Bronchial lymph node (tissue), 1 donor: ENCODE data around the genes ALG14 and PTBP2.

DNA sequence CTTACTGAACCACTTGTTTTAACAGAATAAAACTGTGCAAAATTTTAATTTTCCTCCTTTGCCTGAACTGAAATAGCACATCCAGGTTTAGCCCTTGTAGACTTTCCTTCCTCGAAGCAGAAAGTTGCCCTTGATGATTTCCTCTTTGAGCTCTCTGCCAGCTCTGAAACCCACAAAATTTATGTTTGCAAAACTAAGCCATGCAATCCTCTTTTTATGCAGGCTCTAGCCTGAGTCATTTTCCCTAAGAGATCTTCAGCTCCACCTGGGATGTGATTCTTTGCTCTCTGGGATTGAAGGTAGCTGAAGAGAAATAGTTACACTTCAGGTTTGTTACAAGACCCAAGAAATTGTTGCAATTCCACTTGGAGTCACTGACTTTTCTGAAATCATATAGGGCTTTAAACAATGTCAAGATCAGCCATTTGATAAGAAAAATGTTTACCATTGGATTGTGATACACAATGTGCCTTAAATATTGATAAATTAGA, 1.5 kb upstream of the F3 start:
- PRO-cap: no peak

DNA sequence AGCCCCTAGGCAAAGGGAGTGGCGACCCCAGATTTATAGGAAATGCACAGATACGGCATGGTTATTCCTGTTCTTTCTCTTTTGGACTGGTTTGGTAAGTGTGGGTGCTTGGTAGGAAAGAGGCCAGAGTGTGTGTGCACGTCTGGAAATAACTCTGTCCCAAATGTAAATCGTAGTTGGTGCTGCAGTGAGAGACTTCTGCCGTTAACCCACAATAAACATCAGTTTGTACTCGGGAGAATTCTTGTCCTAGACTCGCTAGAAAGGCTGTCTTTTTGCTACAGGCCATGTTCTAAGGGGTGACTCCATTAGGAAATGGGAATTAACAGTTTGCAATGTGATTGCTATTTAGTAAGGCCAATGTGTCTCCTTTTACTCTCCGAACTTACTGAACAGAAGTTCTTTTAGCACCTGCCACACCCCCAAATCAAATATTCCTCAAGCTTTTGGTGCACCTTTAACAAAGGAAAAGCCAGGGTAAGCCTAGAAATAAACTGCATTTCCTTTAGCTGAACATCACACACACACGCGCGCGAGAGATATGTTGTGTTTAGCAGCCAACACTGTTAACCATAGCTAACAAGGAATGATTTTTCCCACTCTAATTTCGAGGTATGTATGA, 917 bp downstream of the SLC44A3 start:
- PRO-cap: no peak

- PRO-cap: no peak
Observed at GRCh38 chr1:94892799-94893406, 34.0 kb downstream of the CNN3 start.

GRCh38 chr1:94895530-94896119, 31.3 kb downstream of the CNN3 start:
- PRO-cap: no peak

GRCh38 chr1:94897461-94898099, 29.3 kb downstream of the CNN3 start:
- PRO-cap: no peak

GRCh38 chr1:94949508-94950320, 22.8 kb upstream of the CNN3 start:
- PRO-cap: no peak

GRCh38 chr1:94961597-94961993, 34.7 kb upstream of the CNN3 start:
- PRO-cap: no peak

GRCh38 chr1:95023376-95023659, 49.4 kb downstream of the ALG14 start:
- PRO-cap: no peak

GRCh38 chr1:95069296-95070178, 3.2 kb downstream of the ALG14 start:
- PRO-cap: no peak

DNA sequence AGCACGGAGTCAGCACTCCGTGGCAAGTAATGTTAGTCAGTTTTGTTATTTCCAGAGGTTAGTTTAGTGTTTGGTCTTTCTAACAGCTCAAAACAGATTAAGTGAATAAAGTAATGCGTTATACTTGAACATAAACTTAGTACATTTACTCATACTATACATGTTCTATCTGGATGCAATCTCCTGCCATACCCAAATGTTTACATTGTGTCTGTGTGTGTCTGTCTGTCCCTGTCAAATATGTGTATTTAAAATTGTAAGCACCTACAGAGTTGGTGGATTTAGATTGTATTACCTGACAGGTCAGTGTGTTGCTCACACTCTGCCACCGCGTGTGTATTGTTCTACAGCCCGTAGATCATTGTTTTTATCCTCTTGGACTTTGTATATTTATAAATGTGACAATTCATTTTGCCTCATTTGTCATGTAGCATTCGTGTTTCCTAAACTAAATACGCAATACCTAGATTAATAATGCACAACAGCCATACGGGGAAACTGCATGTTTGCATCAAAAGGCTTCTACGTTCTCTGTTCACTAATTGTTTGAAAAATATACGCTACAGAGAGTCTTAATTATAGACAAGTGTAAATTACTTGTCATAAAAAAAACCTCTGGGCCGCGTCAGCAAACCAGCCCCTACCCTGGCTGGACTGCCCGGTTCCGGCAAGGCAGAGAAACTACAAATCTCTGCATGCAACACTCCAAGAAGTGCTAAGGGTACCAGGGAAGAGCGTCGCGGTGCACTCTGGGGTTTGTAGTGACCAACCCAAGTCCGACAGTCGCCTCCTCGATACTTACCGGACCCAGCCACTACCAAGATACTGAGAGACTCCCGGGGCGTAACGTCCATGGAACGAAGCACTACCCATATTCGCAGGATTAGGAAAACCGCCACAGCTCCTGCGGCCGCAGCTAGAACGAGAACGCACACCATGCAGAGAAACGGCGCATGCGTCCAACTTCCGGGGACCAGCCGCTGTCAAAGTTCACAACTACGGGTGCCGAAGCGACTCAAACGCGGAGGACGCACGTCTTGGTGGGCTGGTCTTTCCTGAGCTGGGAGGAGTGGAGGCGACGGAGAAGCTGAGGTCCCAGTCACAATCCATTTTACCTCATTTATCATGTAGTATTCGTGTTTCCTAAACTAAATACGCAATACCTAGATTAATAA, at the start of gene ALG14:
Gene ALG14, minus strand, starts transcription at position 991 of the 1,175 bp plus-strand sequence.
- PRO-cap: bidirectional peak, plus-strand start at position 708 of the sequence, minus-strand start at position 656 of the sequence; bidirectional peak, plus-strand start at position 1,058 of the sequence, minus-strand start at position 991 of the sequence

GRCh38 chr1:95119387-95119833, 2.3 kb downstream of the TLCD4 start:
- PRO-cap: no peak

GRCh38 chr1:96721036-96722309, at the start of gene PTBP2:
PTBP2 (plus strand) TSS chr1:96721784.
- PRO-cap: unidirectional peak, plus-strand start at chr1:96721472; unidirectional peak, plus-strand start at chr1:96721571; bidirectional peak, plus-strand start at chr1:96721767, minus-strand start at chr1:96721714

GRCh38 chr1:97208063-97208684, 486.6 kb downstream of the PTBP2 start:
- PRO-cap: no peak

- PRO-cap: no peak
Observed at GRCh38 chr1:97286698-97287107, 565.1 kb downstream of the PTBP2 start.

- PRO-cap: no peak
Observed at GRCh38 chr1:97365085-97365761, 555.6 kb downstream of the DPYD start.

GRCh38 chr1:97800495-97801127, 120.2 kb downstream of the DPYD start:
- PRO-cap: no peak

DNA sequence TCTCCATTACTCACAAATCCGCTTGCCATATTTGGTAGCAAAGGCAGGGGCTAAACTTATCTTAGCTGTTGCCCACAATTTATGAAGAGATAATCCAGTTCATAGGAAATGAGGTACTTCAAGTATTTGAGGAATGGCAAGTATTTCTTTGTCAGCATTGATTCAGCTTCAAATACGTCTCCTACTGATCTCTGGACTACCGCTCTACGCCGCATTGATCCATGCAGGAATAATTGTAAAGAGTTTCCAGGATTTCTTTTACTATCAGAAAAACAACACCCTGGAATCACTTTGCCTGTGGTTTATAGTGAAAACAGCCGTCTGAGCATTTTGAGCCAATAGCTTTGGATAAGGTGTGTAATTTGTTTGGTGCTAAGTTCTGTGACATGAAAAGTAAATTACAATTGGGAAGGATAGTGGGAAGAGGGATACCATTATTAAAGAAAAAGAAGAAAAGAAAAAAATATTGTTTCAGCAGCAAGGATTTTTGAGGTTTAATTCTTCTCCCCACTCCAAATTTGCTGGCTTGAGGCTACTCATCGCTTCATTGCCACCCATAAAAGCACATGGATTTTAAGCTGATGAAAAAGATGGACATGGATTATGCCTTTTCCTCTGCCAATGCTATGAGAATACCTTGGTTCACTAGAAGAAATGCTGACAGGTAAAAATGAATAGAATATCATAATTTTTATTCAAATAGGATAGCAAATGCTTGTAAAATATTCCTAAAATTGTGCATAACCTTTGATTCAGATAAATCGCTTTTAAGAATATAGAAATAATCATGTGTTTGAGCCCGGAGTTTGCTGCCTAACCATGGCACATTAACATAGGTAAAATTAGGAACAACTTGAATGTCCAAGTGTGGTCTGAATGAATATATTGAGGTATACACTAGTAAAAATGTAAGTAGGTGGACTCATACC, 289.6 kb upstream of the DPYD start:
- PRO-cap: no peak

DNA sequence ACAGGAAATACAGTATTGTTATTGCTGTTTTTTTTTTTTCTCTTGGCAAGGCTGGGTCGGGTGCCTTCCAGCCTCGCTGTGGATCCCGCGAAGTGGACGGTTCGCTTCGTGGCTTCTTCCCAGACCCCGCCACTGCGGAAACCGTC, 388 bp upstream of the SNX7 start:
- PRO-cap: no peak

DNA sequence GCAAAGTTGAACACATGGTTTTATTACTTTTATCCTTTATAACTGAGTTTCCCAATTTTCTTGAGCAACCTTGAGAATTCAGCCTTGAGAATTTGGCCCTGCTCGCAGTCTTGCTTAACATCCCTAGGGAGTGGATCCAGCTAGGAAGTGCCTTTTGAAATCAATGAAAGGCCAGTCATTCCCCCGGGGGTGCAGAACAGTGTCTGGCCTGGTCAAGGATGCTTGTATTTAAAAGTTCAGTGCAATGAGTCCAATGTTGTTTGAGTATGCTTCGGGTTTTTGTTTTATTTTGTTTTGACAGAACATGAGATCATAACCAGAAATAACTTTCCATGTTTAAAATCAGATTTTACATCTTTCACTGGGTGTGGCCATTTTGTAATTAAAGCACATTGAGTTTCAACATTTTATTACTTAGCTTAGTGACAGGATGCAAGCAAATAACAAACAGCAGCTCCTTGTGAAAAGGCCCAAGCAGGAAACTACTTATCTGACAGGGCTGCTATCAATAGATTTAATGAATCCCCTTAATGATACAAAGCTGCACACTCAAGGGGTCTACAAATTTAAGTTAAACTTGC, 16.8 kb downstream of the PALMD start:
- PRO-cap: no peak

GRCh38 chr1:100037201-100037440, 774 bp upstream of the MFSD14A start:
- PRO-cap: no peak